Measurements from ENCODE around the genes POTEF, POTEE and LYPD1.

GRCh38 chr2:130129060-130129522 is at the start of gene POTEF:
TSS of gene POTEF (minus strand) at chr2:130129222.
- PRO-cap, result no peak

DNA sequence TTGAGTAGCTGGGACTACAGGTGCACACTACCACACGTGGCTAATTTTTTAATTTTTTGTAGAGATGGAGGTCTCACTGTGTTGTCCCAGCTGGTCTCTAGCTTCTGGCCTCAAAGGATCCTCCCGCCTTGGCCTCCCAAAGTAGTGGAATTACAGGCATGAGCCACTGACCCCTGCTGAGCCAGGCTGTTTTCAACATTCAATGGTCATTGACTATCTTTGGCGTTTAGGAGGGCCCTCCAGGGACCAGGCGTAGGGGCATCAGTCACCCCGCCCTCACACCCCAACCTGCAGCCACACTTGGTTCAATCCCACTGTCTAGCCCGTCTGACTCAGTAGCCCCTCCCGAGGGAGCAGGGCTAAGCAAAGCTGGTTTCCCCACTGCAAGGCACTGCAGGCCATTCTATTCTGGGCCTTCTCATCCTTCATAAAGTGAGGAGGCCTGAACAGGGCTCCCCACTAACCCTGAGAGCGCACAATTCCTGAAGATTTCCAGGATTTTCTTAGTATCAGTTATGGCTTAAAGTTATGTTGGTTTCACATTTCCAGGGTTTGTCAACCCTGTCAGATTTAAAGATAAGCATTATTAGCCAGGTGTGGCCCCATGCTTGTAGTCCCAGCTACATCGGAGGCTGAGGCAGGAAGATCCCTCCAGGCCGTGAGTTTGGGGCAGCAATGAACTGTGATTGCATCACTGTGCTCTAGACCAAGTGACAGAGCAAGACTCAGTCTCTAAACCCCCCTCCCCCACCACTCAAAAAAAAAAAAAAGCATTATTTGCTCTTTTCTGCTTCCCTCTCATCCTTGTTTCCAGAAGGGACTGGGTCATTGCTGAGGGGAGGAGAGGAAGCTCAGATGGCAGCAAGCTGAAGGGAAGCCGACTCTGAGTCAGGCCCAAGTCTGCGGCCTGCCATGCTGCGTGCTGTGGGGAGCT is 5.5 kb downstream of the MZT2B start:
- PRO-cap, result no peak

GRCh38 chr2:130785521-130786201 is 30.3 kb downstream of the AMER3 start:
- PRO-cap, result no peak

- PRO-cap, result bidirectional peak, plus-strand start at chr2:131106653, minus-strand start at chr2:131106351
Measured at GRCh38 chr2:131106506-131106864, 1.3 kb downstream of the PLEKHB2 start.

DNA sequence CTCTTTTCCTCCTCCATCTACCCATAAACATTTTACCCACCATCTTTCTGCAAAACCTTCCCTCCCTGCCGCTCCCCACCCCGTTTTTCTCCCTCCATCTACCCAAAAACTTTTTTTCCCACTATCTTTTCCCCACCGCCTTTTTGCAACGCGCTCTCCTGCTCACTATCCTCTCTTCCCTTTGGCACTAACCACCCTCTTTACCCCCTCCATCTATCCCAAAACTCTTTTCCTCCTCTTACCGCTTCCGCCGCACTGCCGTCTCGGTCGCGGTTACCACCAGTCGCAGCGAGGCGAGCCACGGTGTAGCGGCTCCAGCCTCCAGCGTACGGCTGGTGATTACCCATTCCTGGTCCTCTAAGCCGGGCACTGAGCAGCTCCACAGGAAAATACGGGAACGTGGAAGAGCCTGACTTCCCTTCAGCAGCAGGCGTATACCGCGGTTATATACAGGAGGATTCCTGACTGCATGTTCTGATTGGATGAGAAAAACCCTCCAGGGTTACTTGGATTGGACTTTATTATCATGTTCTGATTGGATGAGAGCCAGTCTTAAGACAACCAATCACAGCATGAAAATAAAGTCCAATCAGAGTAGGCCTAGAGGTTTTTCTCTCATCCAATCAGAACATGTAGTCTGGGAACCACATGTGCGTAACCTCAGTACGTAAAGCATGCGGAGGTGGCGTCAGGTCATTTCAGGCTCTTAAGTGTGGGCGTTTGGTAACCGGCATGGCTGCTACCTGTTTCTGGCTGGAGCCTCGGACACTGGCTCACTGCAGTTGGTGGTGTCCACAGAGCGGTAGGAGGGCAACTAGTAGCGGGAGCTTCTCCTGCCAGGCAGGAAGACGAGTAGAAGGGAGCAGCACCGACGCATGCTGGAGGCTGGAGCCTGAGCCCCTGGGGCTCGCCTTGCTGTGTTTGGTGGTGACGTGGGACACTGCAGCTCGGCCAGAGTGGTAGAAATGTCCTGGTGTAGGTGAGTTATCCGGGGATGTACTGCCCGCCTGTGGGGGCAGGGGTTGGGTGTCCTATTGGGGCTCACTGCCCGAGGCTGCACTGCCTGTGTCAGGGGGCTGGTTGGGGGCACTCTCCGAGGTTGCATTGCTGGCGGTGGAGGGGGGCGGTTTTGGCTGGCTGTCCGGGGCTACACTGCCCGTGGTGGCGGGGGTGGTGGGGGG is at the start of gene POTEE:
POTEE (plus strand) TSS at position 696 of the 1,181 bp plus-strand sequence.
- PRO-cap, result no peak

- PRO-cap, result no peak
Measured at GRCh38 chr2:131479077-131479567, 3.2 kb downstream of the TUBA3D start.

DNA sequence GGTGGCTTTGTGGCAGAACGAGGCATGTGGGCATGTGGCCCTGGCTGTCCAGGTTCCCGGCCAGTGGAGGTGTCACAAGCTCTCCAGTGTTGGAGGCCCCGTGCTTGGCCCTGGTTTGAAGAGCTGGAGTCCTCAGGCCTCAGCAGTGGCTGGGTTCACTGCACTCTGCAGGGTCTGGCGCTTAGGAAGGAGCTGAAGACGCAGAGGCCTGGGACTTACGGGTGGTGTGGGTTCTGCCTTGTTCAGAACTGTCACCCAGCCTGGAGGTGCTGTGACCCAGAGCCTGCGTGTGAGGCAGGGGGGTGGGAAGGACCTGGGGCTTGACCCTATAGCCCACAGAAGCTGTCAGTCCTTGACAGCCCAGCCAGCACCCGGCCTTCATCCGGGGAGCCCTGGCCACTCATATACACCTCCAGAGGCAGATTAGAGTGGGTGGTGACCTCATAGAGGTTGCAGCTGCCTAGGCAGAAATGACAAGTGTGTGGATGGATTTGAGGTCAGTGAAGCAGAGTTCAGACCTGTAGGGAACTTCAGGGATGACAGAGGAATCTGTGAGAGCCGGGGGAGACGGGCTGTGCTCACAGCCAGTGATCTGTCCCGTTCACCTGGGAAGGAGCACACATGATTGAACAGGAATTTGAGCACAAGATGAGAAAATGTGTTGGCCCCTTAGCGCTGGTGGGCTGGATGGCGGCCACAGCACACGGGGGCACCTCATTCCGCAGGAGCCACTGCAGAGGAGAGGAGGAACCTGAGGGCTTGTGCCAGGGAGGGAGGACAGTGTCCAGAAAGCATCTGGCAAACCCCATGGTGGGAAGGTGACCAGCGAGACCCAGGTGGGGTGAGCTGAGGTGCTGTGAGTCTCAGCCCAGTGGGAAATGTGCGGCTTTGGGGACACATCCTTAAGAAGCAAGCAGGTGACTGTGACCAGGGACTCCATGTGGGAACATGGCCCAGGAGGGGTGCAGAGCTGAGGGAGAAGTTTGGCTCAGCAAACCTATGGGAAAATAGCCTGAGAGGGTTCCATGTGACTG is 15.4 kb upstream of the CCDC74A start:
- PRO-cap, result no peak

- PRO-cap, result no peak
Measured at GRCh38 chr2:131542881-131543438, 15.3 kb downstream of the CCDC74A start.

- PRO-cap, result no peak
Measured at GRCh38 chr2:132254779-132255741, 93.3 kb upstream of the ANKRD30BL start.

- PRO-cap, result no peak
Measured at GRCh38 chr2:132281225-132281891, 119.6 kb upstream of the ANKRD30BL start.

DNA sequence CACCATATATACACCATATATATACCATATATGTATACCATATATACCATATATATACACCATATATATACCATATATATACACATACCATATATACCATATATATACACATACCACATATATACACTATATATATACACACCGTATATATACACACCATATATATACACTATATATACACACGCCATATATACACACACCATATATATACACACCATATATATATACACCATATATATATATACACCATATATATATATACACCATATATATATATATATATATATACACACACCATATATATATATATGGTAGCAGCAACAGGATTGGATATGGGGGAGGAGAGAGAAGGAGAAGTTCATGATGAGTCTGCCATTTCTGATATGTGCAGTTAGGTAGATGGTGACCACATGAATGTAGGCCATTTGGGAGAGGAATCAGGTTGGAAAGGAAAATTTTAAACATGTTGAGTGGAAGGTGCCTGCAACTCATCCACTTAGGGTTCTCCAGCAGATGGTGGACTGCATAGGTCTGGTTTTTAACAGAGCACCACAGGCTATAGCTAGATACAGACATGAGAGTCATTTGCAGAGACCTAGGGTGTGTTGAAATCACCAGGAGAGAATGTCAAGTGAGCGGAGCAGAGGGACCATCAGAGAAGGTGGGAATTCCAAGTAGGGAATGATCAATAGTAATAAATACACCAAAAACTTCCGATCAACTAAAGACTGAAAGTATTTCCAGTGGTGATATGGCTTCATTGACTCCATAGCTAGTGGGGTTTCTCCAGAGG is 76.8 kb downstream of the GPR39 start:
- PRO-cap, result no peak

- PRO-cap, result bidirectional peak, plus-strand start at chr2:132670289, minus-strand start at chr2:132670209
Measured at GRCh38 chr2:132669805-132670521, at the start of gene LYPD1. TSS of gene LYPD1 (minus strand) at chr2:132670205.

- PRO-cap, result no peak
Measured at GRCh38 chr2:132671058-132671832, 1.2 kb upstream of the LYPD1 start.

- PRO-cap, result no peak
Measured at GRCh38 chr2:133602683-133602914, 34.3 kb upstream of the NCKAP5 start.

GRCh38 chr2:134261380-134262408 is 7.8 kb downstream of the MGAT5 start:
- PRO-cap, result no peak

DNA sequence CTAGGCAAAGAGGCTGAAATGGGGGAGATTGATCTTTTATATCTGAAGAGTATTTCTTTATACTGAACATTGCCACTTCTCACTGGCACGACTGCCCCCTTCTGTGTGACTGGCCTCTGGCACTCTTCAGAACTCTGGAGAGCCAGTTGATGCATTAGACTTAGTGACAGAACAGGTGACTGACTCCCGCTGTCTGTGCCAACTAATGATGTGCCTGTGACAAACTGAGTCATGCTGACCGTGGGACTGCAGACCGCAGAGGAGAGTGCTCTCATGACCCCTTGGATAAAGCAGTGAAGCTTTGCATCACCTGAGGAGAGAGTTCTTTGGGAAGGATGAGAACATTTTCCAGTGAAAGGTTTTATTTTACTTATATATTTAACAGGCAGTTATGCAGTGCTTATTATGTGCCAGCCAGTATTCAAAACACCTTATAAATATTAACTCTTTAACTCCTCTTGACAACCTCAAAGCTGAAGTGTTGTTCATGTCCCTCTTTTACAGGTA is 14.5 kb downstream of the MGAT5 start:
- PRO-cap, result no peak

- PRO-cap, result no peak
Measured at GRCh38 chr2:134290007-134291233, 36.5 kb downstream of the MGAT5 start.

DNA sequence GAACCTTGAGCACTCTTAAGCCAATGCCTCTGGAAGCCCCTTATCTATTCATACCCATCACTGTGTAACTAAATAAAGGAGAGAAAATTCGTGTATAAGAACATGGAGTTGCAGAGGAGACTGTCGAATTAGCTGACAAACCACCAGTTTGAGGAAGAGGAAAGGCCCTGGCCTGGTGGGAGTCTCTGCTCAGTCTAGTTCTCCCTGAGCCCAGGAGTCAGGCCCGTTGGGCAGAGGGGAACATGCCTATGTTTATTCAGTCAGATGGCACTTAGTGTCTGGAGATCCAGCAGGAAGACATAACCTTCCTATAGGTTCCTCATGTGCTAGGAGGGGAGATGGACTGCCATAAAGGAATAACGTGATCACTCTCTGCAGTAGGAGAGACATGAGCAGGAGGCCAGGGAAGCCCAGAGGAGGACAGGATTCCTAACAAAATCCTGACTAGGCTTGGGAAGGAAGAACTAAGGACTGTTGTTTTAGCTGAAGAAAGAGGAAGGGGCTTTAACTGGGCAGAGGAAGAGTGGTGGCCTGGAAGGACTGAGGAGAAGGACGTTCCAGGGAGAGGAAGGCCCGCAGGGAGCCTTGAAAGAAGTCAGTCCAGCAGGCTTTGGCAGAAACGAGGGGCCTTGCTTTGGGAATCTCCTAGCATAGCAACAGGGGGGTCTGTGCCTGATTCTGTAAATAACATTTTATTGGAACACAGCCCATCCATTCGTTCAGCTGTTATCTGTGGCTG is 60.5 kb downstream of the MGAT5 start:
- PRO-cap, result no peak

DNA sequence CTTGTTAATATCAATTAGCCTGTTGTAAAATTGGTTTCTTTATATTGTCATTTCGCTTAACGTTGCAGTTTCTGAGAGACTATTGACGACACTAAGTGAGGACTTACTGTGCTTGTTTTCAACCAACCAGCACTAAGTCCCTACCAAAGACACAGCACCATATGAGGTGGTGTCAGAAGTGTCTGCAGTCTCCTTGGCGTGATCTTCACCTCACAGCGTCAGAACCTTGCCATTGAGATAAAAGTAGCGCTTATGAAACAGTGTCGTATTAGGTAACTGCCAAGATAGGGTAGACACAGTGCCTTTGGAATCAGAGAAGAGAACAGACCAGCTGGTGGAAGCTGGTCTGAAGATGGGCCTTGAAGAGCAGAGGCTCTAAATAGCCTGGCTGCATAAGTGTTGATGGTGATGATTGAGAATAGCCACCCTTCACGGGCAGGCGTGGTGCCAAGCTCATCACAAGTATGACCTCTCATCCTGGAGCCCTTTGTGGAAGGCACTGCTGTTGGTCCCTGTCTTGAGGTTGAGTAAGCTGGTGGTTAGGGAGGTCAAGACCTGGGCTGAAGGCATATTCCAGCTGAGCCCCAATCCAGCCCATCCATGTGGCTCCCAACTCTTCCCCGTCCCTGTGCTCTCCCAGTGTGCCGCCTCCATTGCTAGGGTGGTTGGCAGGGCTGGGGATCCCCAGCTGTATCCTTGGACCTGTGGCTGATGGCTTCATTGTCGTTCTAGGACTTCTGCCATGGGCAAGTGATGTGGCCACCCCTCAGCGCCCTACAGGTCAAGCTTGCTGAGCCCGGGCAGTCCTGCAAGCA is 187.4 kb downstream of the MGAT5 start:
- PRO-cap, result no peak

- PRO-cap, result no peak
Measured at GRCh38 chr2:134953602-134954243, 35.1 kb downstream of the CCNT2 start.